Temporal lobe (tissue), 2 donors: Measurements from ENCODE around the genes KSR1 and LYRM9.

- RAMPAGE, long total RNA: no peak
These were observed 29.6 kb upstream of the WSB1 start for GRCh38 chr17:27264440-27264639.

- RAMPAGE, long total RNA: no peak
These were observed 17.2 kb upstream of the WSB1 start for GRCh38 chr17:27276565-27277341.

- RAMPAGE, long total RNA: no peak
These were observed 11.9 kb upstream of the WSB1 start for GRCh38 chr17:27281974-27282411.

GRCh38 chr17:27284874-27285118 is 9.1 kb upstream of the WSB1 start:
- RAMPAGE, long total RNA: no peak

DNA sequence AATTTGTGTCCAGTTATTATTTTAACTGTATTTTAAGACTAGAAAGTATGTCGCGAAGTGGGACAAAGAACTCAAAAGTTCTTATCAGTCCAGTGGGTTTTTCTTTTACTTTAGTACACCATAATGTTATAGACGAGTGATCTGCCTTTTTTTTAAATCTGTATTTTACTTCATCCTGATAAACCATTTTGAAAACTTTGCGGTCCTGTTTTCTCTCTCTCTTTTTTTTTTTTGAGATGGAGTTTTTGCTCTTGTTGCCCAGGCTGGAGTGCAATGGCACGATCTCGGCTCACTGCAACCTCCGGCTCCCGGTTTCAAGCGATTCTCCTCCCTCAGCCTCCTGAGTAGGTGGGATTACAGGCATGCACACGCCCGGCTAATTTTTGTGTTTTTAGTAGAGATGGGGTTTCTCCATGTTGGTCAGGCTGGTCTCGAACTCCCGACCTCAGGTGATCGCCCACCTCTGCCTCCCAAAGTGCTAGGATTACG is 1.8 kb downstream of the WSB1 start:
- RAMPAGE, long total RNA: no peak

GRCh38 chr17:27304755-27305149 is 10.8 kb downstream of the WSB1 start:
- RAMPAGE, long total RNA: no peak

- RAMPAGE, long total RNA: no peak
These were observed 28.5 kb downstream of the WSB1 start for GRCh38 chr17:27322368-27322846.

DNA sequence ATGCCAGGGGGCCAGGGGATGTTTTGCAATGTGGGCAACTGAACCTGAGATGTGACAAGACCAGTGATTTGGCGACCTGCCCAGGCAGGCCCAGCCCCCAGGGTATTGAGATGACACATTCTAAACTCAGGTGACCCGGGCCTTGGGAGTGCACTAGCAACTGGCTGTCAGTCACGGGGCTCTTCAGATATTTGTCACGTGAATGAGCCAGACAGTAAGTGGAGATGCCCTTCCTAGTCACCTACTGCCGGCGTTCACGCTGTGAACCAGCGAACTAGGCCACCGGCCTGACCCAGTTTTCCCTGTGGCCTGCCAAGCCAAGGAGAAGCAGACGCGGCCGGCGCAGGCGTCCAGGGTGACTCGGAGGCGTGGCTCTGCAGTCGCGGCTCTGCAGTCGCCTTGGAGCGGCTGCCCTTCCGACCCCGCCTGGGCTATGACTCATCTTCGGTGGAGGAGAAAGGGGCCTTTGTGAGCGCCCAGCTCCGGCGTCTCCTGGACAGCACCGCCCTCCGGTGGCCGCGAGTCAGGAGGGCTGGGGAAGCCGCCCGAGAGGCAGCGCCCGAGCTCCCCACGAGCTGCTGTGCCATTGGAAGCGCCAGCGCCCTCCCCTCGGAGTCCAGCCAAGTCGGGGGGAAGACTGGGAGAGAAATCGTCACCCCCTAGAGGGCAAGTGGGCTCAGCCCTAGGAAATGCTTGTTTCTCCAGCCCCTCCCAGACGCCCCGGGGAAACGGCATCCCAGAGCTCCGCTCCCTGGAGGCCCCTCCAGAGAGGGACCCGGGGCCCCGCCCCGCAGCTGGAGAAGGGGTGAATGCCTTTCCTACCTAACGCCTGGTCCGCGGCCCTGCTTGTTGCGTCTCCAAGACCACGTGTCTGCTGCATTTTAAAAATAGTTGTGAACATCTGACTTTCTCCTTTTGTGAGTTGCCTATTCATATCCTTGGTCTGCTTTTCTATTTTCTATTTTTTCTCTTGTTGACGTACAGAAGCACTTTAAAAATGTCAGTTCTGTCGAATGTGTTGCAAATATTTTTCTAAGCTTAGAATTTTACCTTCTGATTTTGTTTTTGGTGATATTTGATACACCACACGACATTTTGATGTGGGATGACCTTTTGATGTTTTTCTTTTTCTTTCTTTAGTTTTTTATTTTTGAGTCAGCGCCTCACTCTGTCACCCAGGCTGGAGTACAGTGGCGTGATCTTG is 39.0 kb downstream of the WSB1 start:
- RAMPAGE, long total RNA: no peak

DNA sequence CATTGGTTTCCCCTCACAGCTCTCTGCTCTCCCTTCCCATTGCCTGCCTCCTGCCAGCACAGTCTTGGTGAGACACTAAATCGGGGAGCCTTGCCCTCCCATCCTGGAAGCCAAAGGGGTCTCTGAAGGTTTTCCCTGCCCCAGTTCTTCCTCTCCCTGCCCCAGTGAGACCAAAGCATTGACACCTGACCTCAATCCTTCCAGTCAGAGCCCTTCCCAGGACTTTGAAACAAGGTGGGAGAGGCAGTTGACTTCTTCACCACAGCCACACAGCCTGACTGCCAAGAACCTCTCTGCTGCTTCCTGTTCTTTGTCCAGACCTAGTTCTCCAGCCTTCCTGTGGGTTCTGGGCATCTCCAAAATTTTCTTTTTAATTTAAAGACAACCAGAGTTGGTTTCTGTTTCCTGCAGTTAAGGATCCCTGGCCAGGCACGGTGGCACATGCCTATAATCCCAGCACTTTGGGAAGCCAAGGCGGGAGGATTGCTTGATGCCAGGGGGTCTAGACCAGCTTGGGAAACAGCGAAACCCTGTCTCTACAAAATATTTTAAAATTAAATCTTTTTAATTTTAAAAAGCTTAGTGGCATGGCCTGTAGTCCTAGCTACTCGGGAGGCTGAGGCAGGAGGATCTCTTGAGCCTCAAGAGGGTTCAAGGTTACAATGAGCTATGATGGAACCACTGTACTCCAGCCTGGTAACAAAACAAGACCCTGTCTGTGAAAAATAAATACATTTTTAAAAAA is 50.4 kb downstream of the WSB1 start:
- RAMPAGE, long total RNA: no peak

GRCh38 chr17:27455806-27456543 is at the start of gene KSR1:
TSS of gene KSR1 (plus strand) at chr17:27456448.
- RAMPAGE, long total RNA: no peak

DNA sequence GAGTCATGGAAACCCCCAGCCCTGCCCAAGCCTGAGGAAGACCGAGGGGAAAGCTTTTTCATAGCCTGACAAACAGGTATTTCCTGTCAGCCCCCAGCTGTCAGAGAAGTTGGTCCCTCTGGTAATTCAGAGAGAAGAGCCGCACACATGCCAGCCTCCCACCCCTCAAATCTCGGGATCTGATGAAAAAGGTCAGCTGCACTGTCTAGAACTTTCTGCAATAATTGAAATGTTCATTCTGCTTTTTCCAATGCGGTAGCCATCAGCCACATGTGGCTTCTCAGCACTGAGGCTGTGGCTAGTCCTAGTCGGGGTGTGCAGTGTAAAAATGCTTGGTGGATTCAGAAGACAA is 50.5 kb downstream of the KSR1 start:
- RAMPAGE, long total RNA: no peak

DNA sequence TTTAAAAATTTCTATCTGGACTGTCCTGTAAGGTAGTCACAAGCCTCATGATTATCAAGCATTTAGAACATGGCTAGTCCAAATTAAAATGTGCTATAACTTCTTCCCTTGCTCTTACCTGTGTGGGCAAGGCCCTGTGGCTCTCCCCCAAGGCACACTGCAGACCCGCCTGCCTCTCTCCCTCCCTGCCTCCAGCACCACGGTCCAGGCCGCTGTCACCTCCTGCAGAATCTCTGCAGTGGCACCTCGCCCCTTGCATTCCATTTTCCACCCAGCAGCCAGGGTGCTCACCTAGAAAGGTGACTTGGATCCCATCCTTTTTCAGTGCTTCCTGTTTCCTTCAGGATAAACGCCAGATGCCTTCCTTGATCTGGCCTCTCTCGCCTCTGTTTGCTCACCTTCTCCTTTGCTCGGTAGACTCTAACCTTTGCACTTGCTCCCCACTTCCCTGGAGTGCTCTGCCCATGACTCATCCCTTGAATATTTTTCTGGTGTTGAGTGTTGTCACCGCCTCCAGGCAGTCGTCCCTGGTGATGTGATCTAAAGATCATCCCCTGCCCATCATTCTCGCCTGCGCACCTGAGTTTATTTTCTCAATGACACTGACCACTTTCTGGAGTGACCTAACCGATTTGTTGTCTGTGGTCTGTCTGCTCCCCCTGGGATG is 79.3 kb upstream of the LGALS9 start:
- RAMPAGE, long total RNA: no peak

DNA sequence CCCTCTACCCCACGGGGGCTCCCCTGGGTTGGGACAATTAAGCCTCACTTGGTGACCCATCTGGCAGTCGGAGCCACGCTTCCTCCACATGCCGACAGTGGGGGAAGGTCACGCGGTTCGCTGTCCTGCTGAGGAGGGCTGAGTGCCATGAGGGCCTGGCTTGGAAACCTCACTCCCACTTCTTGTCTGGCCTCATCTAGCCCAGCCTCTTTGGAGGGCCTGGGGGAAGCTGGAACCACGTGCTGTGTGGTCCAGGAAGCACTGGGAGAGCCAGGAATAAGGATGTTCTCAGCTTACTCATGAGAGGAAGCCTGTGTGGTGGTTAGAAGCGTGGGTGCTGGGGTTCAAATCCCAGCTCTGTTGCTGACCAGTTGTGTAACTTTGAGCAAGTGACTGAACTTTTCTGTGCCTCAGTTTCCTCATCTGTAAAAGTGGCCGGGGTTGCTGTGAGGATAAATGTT is 1.9 kb downstream of the LGALS9 start:
- RAMPAGE, long total RNA: no peak

GRCh38 chr17:27892789-27893845 is at the start of gene LYRM9:
TSS of gene LYRM9 (minus strand) at chr17:27893365.
- RAMPAGE, long total RNA: no peak

- RAMPAGE, long total RNA: no peak
These were observed 778 bp upstream of the NLK start for GRCh38 chr17:28041540-28042258.

- RAMPAGE, long total RNA: no peak
These were observed 3.9 kb downstream of the NLK start for GRCh38 chr17:28046383-28046799.

GRCh38 chr17:28400326-28400814 is 5.6 kb downstream of the SLC46A1 start:
- RAMPAGE, long total RNA: no peak

DNA sequence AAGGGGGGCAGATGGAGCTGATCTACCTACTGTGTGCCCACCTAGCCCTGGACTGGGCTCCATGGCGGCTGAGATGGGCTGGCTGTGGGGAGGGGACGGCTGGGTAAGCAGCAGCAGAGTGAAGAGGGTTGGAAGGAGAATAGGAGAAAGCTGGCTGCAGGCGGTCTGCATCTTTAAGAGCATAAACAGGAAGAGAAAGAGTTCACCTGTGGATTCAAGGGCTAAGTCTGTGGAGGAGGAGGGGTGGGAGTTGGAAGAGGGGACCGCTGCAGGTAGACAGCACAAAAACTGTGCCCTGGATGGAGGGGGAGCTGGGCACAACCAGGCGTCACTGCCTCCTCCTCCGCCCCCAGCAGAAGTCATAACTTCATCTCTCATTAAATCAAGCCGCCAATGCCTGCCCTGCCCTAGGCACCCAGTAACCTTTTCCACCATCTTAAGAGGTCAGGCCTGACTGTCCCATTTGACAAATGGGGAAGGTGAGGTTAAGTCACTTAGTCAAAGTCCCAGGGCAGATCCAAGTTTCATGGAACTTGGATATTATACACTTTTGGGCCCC is 726 bp downstream of the SLC13A2 start:
- RAMPAGE, long total RNA: no peak

DNA sequence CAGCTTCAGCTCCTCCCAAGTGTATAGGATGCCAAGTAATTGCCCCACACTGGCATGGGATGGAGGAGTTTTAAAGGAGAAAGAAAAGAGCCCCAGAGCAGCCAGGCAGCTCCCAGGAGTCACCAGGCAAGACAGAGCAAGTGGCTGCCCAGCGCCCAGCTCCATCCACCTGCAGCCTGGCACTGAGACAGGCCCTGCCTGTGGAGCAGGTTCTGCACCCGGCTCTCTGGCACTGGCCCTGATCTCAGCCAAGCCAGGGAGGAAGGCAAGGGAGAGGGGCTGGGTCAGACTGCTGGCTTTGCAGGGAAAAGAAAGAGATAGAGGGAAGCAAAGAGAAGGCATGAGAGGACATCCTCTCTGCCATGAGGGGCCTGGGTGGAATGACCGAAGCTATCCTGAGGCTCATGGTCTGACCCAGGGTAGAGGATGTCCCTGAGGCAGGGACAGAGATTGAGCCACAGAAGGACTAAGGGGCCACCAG is 21.8 kb downstream of the FOXN1 start:
- RAMPAGE, long total RNA: no peak

- RAMPAGE, long total RNA: no peak
These were observed 19.3 kb downstream of the UNC119 start for GRCh38 chr17:28532887-28533752.